SJSA1 (cell line): ENCODE measurements around the genes FAM172A and MCTP1.

- RAMPAGE, long total RNA = no peak
These were observed 10.0 kb upstream of the NR2F1 start for GRCh38 chr5:93572859-93573662.

GRCh38 chr5:93582688-93583014 lies 371 bp upstream of the NR2F1 start:
- RAMPAGE, long total RNA = no peak

GRCh38 chr5:93583826-93584927 lies 1.2 kb downstream of the NR2F1 start:
- RAMPAGE, long total RNA = no peak

DNA sequence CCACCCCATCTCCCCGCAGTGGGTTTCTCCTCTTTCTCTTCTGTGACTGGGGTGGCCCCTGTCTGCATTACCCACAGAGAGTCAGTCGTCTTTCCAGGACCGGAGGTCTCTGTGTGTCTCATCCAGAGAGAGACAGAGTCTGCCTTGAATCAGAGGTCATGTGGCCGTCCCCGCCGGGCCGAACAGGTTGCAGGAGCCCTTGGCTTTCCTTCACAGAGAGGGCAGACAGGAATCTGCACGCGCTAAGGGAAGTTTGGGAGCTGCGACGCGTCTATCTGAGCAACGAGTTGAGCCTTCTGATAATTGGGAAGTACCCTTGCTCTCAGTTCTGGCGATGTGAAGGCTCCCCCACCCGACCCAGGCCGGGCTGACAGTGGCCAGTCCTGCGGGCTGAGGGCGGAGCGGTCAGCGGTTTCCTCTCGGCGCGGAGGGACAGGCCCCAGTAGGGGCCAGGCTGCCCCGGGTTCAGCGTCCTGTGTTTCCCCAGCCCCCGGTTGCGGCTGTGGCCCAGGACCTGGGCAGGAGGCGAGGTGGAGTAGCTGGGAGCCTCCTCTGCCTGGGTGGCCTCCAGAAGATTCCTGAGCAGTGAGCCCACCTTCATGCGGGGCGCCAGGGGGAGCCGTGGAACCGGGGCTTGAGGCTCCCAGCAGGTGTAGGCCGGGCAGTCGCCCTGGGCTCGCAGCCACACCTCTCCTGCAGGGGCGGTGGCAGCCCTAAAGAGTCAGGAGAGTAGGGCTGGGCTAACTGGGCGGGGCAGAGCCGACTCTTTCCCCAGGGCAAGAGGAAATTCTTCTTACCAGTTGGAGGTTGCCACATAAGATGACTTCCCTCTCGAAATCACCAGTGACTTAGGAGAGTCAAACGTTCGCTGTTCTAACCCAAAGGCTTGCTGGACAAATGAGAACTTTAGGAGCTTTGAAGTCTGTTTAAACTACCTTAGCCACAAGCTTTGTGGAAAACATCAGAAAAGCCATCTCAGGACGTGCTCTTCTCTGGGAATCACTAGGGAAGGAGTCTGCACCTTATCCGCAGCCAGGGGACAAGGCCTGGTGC lies 13.9 kb downstream of the NR2F1 start:
- RAMPAGE, long total RNA = no peak

GRCh38 chr5:93598192-93599191 lies 15.5 kb downstream of the NR2F1 start:
- RAMPAGE, long total RNA = no peak

DNA sequence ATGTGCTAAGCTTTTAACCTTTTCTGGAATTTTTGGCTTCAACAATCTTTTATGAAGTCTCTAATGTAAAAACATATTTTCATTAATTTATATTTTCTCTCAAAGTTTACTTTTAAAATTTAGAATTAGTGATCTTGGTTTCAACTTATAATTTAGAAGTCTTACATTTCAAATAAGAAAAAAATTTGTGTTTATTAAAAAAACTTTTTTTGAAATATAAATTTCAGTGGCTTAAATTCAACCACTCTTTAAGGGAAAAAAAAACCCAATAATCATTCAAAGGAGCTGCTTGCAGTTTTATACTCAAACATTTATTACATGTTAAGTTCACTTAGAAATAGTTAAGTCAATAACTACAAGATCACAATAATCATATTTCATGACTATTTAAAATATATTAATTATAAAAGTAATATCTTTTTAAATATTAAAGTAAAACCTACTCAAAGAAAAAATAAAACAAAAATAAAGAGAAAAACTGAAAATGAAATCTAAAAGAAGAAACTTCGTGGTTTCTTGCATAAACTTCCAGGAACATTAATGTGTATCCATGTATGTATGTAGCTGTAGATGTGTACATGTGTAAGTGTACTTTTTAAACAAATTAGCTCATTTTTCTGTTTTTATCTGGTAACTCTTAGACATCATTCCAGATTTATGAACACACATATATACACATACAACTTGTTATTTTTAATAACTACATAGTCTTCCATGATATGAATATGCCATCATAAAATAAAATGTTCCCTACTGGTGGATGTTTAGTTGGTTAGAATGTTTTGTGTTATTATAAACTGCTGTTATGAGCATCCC lies 169.0 kb downstream of the FAM172A start:
- RAMPAGE, long total RNA = no peak

GRCh38 chr5:94110838-94111909 lies at the start of gene FAM172A:
Gene FAM172A (minus strand): TSS chr5:94111663.
- RAMPAGE, long total RNA = start-site peak on the minus strand at chr5:94111523-94111637, 72 and 53 reads in 2 replicates

DNA sequence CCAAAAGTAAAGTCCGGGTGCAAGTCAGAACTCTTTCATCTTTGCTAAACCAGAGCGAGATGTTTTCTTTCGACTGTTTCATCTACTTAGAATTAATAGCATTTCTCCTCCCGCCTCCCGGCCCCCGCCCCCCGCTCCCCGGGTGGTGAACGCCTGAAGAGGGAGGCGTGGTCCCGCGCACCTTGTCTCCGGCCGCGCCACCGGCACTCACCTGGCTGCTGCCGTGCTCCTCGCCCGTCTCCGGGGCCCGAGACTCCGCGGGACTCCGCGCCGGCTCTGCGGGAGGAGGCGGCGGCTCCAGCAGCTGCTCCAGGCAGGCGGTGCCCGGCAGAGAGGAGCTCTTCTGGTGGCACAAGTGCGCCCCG lies 1.3 kb downstream of the MCTP1 start:
- RAMPAGE, long total RNA = no peak

DNA sequence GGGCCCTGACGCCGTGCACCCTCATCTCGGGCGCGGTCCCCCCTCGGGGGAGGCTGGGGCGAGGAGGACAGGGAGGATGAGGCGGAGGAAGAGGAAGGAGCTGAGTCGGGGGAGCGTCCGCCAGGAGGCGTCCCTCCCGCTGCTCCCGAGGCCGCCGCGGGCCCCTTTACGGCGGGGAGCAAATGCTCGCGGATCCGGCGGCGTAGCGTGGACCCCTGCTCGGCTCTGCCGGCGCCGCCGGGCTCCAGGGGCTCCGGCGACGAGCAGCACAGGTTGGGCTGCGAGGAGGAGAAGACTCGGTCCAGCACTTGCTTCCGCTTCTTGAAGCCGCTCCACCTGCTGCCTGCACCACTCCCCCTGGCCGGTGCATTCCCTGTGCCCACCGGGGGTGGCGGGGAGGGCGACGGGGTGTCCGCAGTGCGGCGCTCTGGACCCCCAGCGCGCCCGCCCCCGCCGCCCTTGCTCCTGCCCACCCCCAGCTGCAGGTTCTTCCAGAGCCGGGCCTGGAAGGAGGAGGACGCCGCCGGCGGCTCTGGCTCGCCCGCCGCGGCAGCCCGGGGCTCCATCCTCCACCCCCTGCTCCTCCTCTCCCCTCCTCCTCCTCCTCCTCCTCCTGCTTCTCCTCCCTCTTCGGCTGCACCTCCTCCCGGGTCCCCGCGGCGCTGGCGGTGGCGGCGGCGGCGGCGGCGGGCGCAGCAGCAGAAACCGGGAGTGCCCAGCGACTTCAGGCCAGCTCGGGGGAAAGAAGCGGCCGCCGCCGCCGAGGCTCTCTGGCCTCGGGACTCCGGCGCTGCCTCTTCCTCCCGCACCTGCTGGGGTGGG lies 673 bp downstream of the MCTP1 start:
- RAMPAGE, long total RNA = no peak

- RAMPAGE, long total RNA = no peak
These were observed at the start of gene MCTP1 for GRCh38 chr5:95284832-95285643. Gene MCTP1 (minus strand): TSS chr5:95285094.

DNA sequence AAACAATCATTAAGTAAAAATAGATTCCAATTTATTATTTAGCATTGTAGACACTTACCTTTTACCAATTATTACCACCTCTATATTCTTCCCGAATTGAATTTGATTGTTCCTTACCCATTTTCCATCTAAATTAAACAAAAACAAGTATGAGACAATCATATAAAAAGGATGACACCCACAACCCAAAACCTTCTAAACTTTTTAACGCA lies 4.3 kb downstream of the SKIC3 start:
- RAMPAGE, long total RNA = no peak

DNA sequence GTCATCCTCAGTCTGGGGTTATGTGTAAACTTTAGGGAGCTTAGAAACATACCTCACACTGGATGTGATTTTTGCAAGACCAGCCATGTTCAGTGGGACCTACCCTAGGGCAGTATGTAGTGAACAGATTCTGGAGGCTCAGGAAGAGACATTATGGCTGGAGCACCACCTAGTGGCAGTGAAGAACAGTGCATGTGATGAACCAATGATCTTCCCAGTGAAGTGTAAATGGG lies 24.4 kb upstream of the GLRX start:
- RAMPAGE, long total RNA = no peak

- RAMPAGE, long total RNA = no peak
These were observed 20.8 kb downstream of the ELL2 start for GRCh38 chr5:95940532-95941505.

- RAMPAGE, long total RNA = no peak
These were observed 3.3 kb downstream of the ELL2 start for GRCh38 chr5:95958297-95958756.

DNA sequence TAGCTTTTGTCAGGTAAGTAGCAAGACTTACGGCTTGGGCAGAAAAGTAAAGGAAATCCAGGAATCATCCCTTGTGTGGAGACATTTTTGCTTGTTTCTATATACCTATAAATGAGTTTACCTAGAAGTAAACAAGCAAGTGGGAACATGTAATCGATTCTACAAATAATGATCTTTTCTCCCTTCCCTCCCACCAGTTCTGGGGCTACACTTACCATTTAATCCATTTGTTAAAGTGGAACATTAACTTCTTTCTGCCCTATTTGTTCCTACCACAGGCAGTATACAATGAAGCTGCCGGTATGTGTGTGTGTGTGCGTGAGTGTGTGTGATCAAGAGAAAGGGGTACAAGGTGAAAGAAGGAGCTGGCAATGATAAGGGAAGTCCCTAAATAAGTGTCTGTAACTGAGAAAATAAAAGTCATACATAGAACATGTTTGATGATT lies 26.4 kb upstream of the ELL2 start:
- RAMPAGE, long total RNA = no peak

- RAMPAGE, long total RNA = no peak
These were observed 88.2 kb upstream of the ELL2 start for GRCh38 chr5:96049846-96050343.

DNA sequence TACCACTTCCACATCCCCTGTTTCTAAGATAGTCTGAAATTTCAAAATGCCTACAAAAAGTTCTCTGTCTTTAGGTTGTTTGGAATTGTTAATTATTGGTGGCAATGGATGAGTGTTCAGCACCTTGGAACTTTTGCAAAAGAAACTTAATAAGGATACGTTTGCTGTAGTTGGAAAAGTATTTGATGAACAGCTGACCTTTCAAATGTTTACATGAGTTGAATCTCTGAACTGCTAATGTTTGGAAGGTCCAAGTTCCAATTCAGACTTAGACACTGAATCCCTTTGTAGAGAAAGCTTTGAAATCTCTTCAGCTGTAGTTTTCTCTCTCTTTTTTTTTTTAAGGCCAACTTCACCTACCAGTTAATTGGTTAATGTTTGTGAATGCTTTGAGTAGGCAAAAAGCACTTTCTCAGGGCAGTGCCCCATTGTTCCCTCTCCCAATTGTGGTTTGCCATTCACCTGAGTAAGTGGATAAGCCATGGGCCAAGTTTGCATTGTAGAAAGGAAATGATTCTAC lies 156.3 kb upstream of the ELL2 start:
- RAMPAGE, long total RNA = no peak

GRCh38 chr5:96121254-96122044 lies 159.8 kb upstream of the ELL2 start:
- RAMPAGE, long total RNA = no peak

GRCh38 chr5:96177047-96177852 lies 215.6 kb upstream of the ELL2 start:
- RAMPAGE, long total RNA = no peak

DNA sequence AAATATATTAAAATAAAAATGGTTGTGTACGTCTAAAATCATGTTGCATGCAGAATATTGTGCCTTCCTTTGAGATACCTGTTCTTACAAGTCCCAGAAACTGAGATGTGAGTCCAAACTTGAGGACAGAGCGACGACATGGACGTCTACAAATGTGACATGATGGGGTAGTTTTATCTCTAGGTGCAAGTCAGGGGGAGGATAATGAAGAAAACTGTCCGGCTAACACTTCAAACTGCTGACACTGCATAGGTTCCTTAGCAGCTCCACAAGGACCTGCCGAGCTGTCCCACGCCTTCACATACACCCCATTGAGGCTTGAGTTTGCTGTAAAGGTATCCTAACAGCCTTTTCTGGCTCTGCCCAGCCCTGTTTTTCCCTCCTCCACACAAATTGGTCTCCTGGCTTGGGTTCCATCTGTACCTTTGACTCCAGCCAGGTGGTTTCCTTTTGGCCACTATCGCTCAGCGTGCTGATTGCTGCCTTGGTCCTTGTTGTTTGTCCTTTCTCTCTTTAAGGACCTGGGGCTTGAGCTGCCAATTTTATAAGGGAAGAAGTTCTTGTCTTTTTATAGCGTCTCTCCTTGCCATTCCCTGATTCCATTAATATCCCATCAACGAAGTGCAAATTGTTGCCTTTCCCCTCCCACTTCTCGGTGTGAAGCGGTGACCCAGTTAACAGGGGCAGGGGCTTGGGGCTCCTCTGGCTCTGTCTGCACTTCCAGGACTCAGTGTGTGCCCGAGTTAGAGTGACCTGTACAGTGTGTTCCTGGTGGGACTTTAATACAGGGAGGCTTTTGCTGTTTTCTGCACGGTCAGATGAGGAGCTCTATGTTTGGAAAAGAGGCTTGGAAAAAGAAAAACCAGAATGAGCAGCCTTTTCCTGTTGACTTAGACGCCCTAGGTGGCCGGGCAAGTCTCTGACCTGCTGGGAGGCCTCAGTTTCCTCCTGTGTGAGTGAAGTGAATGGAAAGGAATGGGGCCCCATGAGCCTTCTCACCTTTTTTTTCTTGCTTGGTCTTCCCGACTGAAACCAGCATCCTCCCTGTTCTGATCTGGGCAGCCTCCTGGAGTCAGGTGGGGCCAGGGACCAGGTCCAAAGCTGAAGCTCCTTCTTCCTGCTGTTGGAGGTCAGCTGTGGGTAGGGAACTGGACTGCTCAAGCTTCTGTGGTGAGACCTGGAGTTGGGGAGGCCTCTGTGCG lies 100.2 kb downstream of the PCSK1 start:
- RAMPAGE, long total RNA = no peak